Liver (tissue), 9 donors: ENCODE results near the genes ARPIN and IQGAP1.

DNA sequence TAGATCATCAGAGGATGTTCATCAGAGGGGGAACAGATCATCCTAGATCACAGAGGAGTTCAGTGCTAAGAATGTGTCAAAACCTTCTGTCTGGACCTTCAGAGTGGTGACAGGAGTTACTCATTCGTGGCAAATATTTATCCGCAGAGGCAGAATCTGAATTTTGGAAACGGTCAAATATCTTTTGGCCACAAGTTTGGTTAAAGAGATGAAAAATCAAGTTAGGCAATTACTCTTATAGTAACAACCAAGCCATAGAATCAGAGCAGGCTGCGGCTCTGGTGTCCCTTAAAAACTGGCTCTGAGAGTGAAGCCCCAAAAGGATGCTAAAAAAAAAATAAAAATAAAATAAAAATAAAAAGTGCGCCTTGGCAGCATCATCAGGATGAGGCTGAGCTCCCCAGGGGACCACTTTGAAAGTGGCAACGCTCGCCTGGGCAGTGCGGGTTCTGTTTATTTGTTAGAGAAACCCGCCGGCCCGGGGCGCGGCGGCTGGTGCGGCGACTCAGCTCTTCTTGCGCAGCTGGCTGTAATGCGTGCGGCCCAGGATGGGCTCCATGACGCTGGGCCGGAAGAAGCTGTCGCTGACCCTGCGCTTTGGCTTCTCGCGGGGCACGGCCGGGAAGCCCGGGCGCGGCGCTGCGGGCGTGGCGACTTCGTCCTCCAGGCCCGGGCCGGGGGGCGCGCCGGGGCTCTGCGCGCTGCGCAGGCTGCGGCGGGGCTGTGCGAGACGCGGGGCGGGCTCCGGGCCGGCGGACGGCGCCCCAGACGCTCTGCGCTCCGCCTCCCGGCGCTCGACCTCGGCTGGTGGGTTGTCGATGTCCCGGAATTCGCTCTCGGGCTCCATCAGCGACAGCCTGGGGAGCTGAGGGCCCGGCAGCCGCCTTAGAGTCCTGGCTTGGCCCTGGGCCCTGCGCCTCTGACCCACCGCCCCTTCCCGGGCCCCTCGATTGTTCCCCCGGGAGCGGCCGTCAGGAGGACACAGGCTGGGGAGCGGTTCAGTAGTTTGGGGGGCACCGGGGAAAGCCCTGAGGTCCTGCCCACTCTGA lies 10.1 kb upstream of the KIF7 start:
- PRO-cap, 5 experiments = no peak in any of the 5 experiments
- RAMPAGE, long total RNA, 2 experiments = no peak in any of the 2 experiments
- RRBS = 43% methylated on average over 58 of the region's 77 CpGs

GRCh38 chr15:89749829-89750636 lies 1.0 kb downstream of the MESP1 start:
- PRO-cap, 5 experiments = no peak in any of the 5 experiments
- RAMPAGE, long total RNA, 2 experiments = no peak in any of the 2 experiments
- RRBS = 6% methylated on average over 14 of the region's 54 CpGs

DNA sequence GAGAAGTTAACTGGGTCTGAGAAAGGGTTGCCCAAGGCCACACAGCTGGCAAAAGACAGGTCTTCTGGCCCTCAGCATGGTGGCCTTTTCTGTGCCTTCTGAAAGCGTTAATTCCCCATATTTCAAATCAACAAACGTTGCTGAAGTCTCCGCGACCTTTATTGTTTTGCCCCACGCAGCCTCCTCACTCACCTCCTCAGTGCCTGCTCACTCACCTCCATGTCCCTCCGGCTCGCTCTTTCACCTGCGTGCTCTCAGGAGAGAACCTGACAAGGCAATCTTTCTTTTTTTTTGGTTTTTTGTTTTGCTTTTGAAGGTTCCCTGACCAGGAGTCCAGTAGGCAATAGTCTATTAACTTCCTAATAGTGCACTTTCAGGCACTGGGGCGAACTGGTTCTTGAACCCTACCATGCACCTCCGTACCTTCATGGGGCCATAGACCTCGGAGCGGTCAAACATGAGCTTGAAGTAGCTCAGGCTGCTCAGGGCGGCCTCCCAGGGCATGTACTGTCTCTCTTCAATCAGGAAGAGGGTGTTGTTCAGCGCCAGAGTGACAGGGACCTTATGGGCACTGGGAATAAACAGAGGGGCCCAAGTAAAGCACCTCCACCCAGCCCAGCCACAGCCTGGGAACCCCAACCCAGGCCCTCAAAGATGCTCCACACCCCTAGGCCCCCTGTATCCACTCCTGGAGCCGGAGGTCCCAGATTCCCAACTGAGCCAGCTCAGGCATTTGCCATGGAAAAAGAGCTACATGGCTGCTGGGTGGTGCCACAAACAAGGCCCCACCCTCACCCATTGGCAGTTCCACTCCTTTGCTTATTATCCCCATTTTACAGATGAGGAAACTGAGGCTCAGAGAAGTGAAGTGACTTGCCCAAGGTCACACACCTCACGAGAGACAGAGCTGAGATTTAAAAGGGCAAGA lies 17.2 kb downstream of the ANPEP start:
- PRO-cap, 5 experiments = no peak in any of the 5 experiments
- RAMPAGE, long total RNA, 2 experiments = no peak in any of the 2 experiments
- RRBS = no CpG with 5 or more reads among the region's 16 CpGs

DNA sequence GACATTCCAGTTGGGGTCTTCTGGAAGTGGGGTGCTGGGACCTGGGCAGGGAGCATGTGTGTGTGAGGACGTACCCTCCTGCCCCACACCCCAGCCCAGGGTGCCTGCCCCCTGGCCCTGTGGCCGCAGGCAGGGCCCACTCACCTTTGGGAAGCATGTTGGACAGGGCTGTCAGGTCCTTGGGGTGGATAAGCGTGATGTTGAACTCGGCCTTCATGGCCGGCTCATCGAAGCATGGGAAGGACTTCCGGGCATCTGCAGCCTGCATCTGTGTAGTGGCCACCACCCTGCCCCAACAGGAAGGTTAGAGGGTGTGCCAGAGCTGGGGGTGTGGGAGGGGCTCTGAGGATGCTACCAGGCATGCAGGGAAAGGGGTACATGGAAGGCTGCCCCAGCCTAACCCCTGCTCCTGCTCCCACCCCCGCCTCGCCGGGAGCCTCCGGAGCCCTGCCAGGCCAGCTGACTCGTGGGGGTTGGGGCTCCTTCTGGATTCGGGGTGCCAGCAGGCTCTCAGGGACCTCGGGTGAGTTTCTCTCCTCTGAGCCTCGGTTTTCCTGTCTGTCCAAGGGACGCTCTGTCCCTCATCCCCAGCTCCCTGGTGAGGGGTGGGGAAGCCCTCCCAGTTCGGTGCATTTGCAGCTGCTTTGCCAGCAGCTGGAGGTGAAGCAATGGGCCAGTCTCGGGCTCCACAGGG lies 9.3 kb downstream of the ANPEP start:
- PRO-cap, 5 experiments = no peak in any of the 5 experiments
- RAMPAGE, long total RNA, 2 experiments = no peak in any of the 2 experiments
- RRBS = no CpG with 5 or more reads among the region's 18 CpGs

- PRO-cap, 5 experiments = peak in 1 of 5 experiments; most common plus-strand start chr15:89814397 (in 1); most common minus-strand start chr15:89814383 (in 1)
- RAMPAGE, long total RNA, 2 experiments = no peak in any of the 2 experiments
- RRBS = 11% methylated on average over 14 of the region's 43 CpGs
Measured at GRCh38 chr15:89813527-89814542, 817 bp downstream of the ANPEP start.

GRCh38 chr15:89836493-89837101 lies 21.9 kb upstream of the ANPEP start:
- PRO-cap, 5 experiments = no peak in any of the 5 experiments
- RAMPAGE, long total RNA, 2 experiments = no peak in any of the 2 experiments
- RRBS = no CpG with 5 or more reads among the region's 9 CpGs

DNA sequence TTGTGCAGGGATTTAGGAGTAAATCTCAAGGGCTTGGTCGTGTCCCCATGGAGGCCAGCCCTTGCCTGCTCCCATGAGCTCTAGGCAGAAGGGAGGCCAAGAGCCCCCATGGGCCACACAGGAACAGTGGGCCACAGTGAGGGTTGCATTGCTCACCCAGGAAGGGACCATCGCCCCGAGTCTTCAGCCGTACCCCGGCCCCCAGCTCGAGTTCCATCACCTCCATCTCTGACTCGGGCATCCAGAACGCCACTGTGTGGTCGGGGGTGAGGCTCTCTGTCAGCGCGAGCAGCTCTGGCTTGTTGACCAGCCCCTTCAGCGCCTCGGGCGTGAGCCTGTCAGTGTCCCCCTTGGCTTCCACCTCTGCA lies 9.1 kb downstream of the ARPIN start:
- PRO-cap, 5 experiments = no peak in any of the 5 experiments
- RAMPAGE, long total RNA, 2 experiments = no peak in any of the 2 experiments
- RRBS = no CpG with 5 or more reads among the region's 14 CpGs

DNA sequence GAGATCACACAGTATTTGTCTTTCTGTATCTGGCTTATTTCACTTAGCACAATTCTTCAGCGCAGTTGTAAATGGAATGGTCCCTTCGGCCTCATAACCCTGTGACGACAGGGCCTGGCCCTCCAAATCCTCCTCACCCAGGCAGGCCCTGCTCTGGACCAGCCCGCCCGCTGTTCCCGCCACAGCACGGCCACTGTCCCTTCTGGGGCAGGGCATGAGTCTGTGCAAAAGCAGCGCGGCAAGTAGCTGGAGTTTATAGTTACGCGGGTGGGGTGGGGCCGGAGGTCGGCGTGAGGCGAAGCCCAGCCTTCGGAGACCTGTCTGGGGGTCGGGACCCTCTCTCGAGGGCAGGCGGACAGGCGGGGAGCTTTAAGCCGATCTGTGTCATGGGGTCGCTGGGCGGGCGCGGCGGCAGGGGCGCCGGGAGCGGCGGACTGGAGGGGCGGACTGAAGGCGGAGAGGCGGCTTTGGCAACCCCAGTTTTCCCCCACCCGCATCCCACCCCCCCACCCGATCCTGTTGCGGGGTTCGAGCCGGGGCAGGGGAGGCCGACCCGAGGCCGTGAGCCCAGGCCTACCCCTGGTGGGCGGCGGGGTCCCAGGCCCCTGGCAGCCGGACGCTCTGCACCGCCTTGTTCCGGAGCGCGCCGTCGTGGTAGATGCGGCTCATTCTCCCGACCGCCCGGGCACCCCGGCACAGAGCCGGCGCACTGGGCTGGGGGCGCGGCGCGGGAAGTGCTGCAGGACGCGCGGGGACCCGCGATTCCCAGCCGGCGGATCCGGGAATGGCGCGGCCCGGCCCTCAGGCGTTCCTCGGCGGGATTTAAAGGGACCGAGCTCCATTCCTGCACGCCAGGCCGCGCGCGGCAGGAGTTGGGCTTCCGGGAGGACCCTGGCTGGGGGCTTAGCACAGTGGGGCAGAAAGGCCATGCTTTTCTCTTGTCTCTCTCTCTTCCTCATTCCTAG lies at the start of gene ARPIN:
Gene ARPIN (minus strand): TSS at position 786 of the 965 bp plus-strand sequence.
- PRO-cap, 5 experiments = peak in 3 of 5 experiments; most common minus-strand start position 778 of the sequence (in 2)
- RAMPAGE, long total RNA, 2 experiments = no peak in any of the 2 experiments
- RRBS = 2% methylated on average over 43 of the region's 83 CpGs

DNA sequence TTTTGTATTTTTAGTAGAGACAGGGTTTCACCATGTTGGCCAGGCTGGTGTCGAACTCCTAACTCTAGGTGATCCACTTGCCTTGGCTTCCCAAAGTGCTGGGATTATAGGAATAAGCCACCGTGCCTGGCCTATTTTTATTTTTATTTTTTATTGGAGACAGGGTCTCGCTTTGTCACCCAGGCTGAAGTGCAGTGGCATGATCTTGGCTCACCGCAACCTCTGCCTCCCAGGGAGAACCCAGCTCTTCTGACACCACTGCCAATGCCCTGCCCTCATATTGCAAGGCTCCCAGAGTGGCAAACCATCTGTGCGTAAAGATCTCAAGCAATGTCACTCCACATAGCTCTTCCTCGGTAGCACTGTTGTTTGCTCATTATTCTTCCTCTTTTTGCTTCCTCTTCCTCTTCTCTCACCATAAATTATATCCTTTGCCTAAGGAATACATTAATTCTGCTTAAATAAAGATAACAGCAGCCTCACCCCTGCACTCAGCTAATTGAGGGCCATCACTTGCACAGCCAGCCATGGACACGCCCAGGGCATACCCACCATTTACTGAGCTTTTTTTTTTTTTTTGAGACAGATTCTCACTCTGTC lies 26.6 kb upstream of the ZNF710 start:
- PRO-cap, 5 experiments = peak in 1 of 5 experiments; most common minus-strand start position 251 of the sequence (in 1)
- RAMPAGE, long total RNA, 2 experiments = no peak in any of the 2 experiments
- RRBS = no CpG with 5 or more reads among the region's 7 CpGs

DNA sequence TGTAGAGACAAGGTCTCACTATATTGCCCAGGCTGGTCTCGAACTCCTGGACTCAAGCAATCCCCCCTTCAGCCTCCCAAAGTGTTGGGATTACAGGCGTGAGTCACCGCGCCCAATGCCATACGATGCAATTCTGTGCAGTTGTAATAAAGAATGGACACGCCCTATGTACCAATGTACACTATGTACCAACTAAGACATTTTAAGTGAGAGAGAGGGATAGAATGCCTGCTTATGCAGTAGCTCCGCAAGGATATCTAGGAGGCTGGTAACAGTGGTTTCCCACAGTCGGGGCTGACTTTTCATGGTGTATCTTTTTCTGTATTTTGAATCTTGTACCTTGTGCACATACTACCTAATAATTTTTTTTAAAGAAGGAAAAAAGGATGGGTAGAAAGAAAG lies 14.7 kb downstream of the ZNF710 start:
- PRO-cap, 5 experiments = no peak in any of the 5 experiments
- RAMPAGE, long total RNA, 2 experiments = no peak in any of the 2 experiments
- RRBS = no CpG with 5 or more reads among the region's 8 CpGs

DNA sequence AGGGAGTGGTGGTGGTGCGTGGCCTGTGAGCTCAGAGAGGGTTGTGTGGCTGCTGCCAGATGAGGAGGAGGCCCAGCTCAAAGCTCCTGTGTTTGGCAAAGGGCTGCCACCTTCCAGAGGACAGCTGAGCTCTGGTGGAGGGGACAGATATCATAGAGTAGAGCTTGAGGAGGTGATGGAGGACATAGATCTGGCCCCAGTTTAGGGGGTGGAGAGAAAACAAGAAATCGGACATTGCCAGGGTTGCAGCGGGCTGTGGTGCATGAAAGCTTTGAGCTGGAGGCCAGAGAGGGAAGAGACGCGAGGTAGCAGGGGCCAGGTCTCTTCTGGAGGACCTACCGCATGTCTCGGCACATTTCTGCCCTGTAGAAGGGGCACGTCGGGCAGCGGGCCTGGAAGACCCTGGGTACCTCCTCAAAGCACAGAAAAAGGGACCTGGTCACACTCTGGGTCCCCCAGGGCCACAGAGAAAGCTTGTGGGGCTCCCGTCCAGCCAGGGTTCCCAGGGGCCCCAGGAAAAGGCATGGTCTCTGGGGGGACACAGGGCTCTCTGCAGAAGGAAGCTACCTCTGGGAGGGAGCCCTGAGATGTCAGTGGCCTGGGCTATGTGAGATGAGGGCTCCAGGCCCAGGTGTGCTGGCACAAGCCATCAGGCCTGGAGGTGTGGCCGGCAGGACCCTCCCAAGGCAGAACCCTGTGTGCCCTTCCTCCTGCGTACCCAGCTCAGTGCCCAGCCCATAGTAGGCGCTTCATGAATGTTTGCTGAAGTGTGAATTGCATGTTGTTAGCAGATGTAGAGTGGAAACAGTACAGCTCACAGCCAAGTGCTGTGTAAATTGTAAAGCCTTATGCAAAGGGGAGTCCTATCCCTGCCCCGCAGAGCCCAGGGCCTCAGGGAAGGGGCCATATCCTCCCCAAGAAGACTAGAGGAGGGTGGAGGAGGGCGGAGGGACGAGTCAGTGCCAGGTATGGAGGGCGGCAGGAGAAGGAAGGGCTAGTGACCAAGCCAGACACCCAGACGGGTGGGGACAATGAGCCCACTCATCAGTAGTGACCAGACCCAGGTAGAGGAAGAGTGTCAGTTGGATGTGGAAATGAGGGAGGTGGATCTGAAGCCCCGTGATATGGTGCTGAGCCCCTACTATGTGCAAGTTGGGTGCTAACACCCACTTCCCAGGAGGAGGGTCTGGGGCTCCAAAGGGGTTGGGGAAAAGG lies 44.8 kb downstream of the ZNF710 start:
- PRO-cap, 5 experiments = no peak in any of the 5 experiments
- RAMPAGE, long total RNA, 2 experiments = no peak in any of the 2 experiments
- RRBS = no CpG with 5 or more reads among the region's 20 CpGs

DNA sequence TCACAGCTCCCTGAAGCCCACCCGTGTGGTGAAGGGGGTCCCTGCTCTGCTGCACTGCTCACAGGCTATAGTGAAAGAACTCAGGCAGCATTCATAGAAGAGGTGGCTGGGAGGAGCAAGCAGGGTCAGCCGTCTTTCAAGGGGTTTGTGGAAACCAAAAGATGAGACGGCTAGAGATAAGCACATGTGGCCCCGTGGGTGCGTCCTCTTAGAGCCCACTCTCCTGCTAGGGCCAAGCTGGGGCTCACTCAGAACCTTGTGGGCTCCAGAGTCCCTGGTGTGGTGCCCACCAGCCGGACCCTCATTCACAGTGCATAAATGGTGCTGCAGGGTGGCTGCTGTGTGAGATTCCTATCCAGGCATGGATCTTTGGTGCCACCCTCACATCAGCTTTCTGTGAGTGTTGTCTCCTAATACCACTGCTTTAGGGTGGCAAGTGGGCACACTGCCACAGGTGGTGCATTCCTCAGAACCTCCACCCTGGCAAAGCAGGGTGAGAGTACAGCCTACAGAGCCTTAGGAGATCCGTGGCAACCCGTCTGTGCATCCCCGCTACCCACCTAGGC lies 11.2 kb upstream of the SEMA4B start:
- PRO-cap, 5 experiments = no peak in any of the 5 experiments
- RAMPAGE, long total RNA, 2 experiments = no peak in any of the 2 experiments
- RRBS = no CpG with 5 or more reads among the region's 9 CpGs

- PRO-cap, 5 experiments = peak in 2 of 5 experiments; most common plus-strand start chr15:90202151 (in 2); most common minus-strand start chr15:90202045 (in 1)
- RAMPAGE, long total RNA, 2 experiments = no peak in any of the 2 experiments
- RRBS = no CpG with 5 or more reads among the region's 39 CpGs
Measured at GRCh38 chr15:90201834-90203024, 1.1 kb downstream of the SEMA4B start.

DNA sequence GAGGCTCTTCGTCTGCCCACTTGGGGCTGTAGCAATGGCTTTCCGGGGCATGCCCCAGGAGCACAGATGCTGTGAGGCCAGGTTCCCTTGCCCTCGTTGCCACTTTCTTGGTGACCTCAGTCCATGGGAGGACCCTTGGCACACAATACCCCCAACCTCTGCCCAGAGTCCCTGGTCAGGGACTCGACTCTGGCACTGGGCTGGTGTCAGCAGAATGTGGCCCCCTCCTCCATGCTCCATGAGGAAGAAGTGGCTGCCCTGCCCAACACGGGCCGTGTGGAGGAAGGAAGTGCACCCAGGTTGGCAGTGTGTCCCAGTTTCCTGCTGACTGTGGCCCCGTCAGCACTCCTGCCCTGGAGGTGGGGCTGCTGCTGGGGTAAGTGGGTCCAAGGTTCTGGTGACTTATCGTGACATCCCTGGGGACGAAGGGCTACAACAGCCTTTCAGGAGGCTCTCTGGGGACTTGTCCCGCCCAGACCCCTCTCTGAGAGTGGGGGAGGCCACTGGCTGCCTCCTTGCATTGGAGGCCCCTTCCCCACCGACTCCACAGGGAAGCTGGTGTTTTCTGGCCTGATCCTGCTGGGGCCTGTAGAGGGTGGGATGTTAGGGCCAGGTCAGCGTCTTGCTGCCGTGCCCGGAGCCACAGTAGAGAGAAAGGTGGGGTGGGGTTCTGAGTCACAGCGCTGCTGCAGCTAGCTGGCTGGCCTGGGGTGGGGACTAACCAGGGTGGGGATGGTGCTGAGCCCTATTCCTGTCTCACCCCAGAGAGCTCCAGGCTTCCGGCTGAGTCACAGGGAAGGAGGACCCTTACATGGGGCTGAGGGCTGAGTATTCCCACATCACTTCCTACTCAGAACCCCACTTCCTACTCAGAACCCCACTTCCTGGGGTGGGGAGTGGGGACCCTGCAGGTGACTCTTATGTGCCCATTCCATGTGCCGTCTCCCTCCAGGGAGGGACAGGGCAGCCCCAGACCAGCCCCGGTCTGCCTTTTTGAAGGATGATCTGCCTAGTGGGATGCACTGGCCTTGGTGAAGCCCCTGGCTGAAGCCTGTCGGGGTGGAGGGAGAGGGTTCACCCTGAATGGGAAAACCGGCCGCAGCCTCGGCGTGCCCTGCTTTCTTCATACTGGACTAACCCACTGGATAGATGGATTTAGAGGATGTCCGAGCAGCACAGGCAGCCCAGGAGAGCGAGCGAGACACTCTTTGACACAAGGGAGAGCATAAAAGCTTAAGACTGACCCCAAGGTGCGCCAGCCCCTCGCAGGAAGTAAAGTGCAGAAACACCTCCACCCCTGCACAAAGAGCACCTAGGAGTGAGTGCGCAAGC lies 10.6 kb downstream of the SEMA4B start:
- PRO-cap, 5 experiments = peak in 1 of 5 experiments; most common plus-strand start position 655 of the sequence (in 1)
- RAMPAGE, long total RNA, 2 experiments = no peak in any of the 2 experiments
- RRBS = no CpG with 5 or more reads among the region's 29 CpGs

DNA sequence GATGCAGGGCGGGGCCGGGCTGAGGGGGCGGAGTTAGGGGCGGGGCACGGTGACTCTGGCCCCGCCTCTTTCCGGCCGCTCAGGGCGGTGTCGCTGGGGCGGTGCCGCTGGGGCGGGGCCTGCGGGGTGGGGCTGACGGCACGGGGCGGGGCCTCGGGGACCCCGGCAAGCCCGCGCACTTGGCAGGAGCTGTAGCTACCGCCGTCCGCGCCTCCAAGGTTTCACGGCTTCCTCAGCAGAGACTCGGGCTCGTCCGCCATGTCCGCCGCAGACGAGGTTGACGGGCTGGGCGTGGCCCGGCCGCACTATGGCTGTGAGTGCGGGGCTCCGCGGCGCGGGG lies at the start of gene IQGAP1:
Gene IQGAP1 (plus strand): TSS at position 159 of the 340 bp plus-strand sequence.
- PRO-cap, 5 experiments = peak in 5 of 5 experiments; most common plus-strand start position 194 of the sequence (in 5)
- RAMPAGE, long total RNA, 2 experiments = start-site peak on the plus strand in 2 of 2 experiments, centred at position 210 of the sequence, 597 to 835 reads per replicate
- RRBS = 2% methylated on average over 12 of the region's 41 CpGs

- PRO-cap, 5 experiments = peak in 4 of 5 experiments; most common plus-strand start chr15:90401117 (in 3); most common minus-strand start chr15:90400953 (in 1)
- RAMPAGE, long total RNA, 2 experiments = no peak in any of the 2 experiments
- RRBS = 15% methylated on average over 2 of the region's 7 CpGs
Measured at GRCh38 chr15:90400726-90401284, 12.8 kb downstream of the IQGAP1 start.

DNA sequence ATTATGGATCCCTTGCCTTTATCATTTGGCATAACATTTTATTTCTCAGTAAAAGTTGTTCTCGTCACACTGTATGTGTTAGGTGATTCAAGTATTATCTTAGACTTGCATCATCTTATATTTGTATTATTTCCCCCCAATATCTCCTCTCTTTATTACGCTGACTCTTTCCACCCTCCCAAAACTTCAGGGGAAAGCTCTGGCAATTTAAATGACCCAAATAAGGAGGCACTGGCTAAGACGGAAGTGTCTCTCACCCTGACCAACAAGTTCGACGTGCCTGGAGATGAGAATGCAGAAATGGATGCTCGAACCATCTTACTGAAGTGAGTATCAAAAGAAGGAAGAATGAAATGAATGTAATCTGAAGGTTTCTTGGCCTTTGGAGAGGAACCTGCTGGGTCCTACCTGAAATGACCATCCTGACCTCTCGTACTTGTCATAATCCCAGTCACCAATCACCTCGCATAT lies 42.9 kb upstream of the CRTC3 start:
- PRO-cap, 5 experiments = no peak in any of the 5 experiments
- RAMPAGE, long total RNA, 2 experiments = no peak in any of the 2 experiments
- RRBS = no CpG with 5 or more reads among the region's 8 CpGs

GRCh38 chr15:90528893-90529270 lies 841 bp upstream of the CRTC3 start:
- PRO-cap, 5 experiments = no peak in any of the 5 experiments
- RAMPAGE, long total RNA, 2 experiments = no peak in any of the 2 experiments
- RRBS = 98% methylated on average over 3 of the region's 20 CpGs

GRCh38 chr15:90593331-90594130 lies 63.8 kb downstream of the CRTC3 start:
- PRO-cap, 5 experiments = peak in 1 of 5 experiments; most common plus-strand start chr15:90593727 (in 1); most common minus-strand start chr15:90593734 (in 1)
- RAMPAGE, long total RNA, 2 experiments = no peak in any of the 2 experiments
- RRBS = no CpG with 5 or more reads among the region's 11 CpGs

DNA sequence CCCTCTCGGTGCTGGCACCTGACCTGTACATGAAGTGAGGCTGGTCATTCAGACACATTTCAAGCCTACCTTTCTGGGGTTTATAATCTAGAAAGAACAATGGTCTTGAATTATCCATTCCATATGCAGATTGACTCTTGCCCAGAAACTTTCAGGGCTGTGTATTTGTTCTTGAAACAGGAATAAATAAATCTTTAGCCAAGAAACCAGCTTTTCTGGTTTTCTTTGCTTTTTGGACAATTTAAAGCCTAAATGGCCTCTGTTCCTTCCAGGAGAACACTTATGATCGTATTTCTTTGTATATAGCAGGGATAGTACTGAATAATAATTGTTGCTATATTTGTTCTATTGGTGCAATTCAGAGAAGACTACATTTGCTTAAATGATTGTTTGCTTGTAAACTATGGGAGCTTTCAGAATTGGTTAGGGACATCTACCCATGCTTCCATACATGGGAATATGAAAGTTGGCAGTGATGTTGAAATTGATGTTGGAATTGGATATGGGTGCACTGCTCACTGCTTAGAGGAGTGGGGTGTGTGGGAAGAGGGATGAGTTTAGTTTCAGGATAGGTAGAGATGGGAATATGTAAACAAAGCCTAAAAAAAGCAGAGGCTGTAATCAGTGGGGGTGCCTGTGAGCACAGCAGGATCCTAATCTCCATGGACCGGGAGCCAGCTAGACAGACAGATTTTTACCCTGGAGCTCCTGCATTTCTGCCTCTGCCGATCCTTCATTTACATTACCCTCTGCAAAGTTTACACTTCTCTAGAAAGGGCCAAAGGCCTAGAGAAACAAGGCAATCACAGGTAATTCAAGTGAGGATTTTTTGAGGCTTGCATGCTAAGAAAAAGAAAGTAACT lies 79.3 kb downstream of the CRTC3 start:
- PRO-cap, 5 experiments = no peak in any of the 5 experiments
- RAMPAGE, long total RNA, 2 experiments = no peak in any of the 2 experiments
- RRBS = no CpG with 5 or more reads among the region's 4 CpGs